Tibial nerve (tissue), 3 donors: Measurements from ENCODE around the genes ATP9A and TSHZ2.

- PRO-cap, result no peak
- RAMPAGE, long total RNA, 3 experiments, result no peak in any of the 3 experiments
Observed at GRCh38 chr20:50426726-50427636, 83.2 kb upstream of the PTPN1 start.

DNA sequence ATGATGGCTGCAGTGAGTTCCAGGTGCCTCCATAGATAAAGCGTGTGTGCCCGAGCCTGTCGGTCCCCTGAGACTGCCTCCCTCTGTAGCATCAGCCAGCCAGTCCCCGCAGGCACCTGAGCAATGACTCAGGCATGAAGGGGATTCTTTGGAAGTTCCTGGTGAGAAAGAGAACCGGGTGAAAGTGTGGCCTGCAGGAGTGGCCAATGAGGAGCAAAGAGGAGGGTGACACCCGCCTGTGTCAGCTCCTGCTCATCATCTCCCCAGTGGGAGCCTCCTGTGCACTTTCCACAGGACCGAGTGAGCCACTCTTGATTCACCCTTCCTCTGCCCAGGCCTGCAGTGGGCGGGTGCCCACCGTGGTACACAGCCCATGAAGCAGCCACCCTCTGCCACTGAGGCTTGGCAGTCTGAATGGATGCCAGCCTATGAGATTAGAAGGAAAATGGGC is 71.2 kb upstream of the PTPN1 start:
- PRO-cap, result no peak
- RAMPAGE, long total RNA, 3 experiments, result no peak in any of the 3 experiments

DNA sequence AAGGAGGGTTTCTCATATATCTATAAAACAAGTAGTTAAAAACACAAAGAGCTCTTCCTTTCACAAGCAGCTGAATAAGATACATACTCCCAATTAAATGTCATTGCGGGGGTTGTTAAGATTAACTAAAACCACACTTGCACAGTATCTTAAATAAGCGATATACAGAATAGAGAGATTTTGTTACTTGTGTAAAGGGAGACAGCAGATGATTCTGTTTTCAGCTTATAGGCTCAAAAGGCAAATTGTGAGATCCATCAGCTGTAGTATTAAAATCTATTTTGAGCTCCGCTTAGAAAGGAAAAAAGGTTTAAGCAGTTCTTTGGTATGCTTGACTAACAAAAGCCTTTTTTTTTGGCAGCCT is 1.4 kb downstream of the PTPN1 start:
- PRO-cap, result no peak
- RAMPAGE, long total RNA, 3 experiments, result no peak in any of the 3 experiments

GRCh38 chr20:50579657-50580380 is 69.6 kb downstream of the PTPN1 start:
- PRO-cap, result no peak
- RAMPAGE, long total RNA, 3 experiments, result no peak in any of the 3 experiments

DNA sequence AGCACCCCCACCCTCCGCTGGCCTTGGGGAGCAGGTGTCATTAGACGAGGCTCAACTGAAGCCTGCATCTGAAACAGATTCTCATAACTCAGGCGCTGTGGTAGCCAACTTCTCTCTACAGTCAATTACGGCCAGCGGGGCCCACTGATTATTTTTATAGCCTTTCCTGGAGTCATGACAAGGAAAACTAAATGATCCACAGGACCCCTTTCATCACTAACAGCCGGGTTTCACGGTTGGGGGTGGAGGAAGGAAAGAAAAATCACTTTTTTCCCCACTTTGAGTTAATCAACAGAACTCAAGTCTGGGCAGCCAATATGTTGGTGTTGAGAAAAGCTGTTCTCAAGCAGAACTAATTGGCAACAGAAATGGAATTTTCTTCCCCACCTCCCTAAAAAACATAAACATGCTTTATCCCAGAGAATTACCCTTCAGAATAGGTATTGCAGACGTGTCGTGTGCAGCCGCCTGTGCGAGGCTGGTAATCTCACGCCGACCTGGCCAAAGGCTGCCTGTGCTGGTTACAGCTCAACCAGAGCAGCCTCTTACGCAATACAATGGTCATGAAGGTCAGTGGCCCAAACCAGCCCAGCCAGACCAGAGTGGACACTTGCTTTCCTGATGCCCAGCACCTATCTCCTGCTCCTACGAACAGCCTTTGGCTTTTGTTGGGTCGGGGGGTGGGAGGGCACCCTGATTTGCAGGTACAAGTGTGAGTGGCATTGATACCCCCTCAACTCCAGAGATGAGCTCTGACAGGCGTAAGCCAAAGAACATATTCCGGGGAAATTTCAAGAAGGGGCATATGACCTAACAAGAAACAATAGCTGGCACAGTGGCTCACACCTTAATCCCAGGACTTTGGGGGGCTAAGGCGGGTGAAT is 11.0 kb downstream of the RIPOR3 start:
- PRO-cap, result no peak
- RAMPAGE, long total RNA, 3 experiments, result no peak in any of the 3 experiments

DNA sequence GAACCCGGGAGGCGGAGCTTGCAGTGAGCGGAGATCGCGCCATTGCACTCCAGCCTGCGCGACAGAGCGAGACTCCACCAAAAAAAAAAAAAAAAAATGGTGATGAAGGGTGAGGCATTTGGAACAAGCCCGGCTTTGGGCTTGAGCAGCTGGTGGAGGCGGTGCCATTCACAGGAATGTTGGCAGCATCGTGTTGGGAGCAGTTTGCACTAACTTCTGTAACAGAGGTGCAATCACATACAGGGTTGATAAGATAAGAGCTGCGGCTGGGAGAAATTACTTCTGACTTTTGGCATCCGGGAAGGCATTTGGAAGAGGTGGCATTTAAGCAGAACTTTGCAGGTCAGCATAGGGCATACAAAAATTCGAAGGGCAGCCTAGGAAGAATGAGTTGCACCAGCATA is 16.2 kb upstream of the RIPOR3 start:
- PRO-cap, result no peak
- RAMPAGE, long total RNA, 3 experiments, result no peak in any of the 3 experiments

GRCh38 chr20:50727844-50728540 is 3.4 kb upstream of the PARD6B start:
- PRO-cap, result no peak
- RAMPAGE, long total RNA, 3 experiments, result no peak in any of the 3 experiments

GRCh38 chr20:50728944-50729603 is 2.3 kb upstream of the PARD6B start:
- PRO-cap, result no peak
- RAMPAGE, long total RNA, 3 experiments, result no peak in any of the 3 experiments

- PRO-cap, result no peak
- RAMPAGE, long total RNA, 3 experiments, result no peak in any of the 3 experiments
Observed at GRCh38 chr20:50913953-50914633, 17.1 kb downstream of the ADNP start.

DNA sequence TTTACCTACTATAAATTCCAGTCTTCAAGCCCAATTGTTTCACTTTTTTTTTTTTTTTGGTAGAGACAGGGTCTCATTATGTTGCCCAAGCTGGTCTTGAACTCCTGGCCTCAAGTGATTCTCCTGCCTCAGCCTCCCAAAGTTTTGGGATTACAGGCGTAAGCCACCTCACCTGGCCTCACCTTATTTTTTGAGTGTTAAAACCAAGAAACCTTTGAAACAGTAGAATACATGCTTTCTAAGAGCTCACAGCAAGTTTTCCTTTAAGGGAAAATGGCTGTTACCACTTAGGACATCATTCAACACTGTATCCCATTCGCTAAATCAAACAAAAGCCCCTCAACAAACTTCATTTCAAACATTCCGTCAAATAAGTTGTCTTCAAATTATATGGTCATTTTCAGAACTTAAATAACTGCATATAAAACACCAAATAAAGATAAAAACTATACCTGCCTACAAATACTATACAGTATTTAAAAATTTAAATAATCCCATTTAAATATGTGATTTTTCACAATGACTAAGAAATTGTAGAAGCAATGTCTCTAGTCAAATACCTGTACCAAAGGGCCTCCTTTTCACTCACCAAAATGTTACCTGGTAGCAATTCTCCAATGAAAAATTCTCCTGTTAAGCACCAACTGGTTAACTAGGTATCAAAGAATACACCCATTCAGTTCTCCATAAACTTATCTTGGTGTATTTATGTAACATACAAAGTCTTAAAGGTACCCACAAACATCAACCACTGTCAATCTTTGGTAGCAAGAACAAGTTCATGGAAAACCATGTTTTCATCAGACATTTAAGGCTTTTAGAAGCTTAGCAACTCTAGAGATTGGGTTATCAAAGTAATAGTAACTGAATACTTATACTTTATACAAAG is 3.5 kb downstream of the ADNP start:
- PRO-cap, result no peak
- RAMPAGE, long total RNA, 3 experiments, result no peak in any of the 3 experiments

DNA sequence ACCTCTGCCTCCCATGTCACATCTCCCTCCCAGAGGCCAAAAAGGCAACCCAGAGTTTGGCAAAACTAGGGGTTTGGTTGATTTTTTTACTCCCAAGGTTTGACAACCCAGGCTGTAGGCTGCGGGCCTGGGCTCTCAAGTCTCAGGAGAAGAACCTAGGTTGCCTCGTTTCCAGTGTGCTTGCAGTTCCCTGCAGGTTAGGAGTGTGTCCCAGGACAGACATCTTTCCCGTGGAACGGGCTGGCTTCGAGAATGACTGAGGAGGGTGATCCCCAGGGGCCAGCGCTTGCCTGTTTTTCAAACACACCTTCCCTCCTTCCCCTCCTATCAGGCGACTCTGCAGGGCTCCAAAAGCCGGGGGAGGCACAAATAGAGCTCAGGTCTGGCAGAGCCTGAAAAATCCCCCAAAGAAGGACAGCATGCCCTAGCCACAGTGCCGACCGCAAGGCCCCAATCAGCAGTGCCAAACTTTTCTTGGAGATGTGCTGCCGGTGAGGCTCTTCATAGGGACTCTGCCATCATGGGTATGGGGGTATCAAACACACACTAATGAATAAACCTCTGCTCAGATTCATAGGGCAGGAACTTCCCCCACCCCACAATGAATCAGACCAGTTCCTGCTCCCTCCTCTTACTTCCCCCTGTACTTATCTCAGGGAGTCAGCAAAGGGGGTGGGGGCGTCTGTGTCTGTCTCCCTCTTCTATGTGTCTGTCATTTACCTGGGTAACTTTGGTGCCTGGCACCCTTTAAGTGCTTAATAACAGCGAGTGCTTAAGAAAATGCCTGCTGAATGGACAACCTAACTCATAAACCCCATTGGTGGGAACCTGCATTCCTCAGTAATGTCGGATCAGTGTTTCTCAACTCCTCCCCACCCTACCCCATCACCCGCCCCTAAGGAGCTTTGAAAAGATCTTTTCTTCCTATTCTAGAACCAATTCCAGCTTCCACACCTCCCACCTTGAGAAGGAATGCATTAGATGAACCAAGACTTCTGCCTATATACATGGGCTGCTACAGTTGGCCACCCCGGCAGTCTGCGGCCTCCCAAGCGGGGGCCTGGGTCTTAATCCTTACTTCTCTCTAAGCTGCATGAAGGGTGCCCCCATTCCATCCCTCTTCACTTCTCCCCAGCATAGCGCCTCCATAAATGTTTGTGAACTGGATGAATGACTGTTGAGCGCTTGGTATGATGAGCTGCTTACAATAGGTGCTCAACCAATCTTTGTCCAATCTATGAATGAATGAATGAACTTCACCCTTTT is 1.5 kb downstream of the KCNG1 start:
- PRO-cap, result no peak
- RAMPAGE, long total RNA, 3 experiments, result no peak in any of the 3 experiments

- PRO-cap, result no peak
- RAMPAGE, long total RNA, 3 experiments, result no peak in any of the 3 experiments
Observed at GRCh38 chr20:51431946-51432673, 110.4 kb downstream of the NFATC2 start.

- PRO-cap, result no peak
- RAMPAGE, long total RNA, 3 experiments, result no peak in any of the 3 experiments
Observed at GRCh38 chr20:51540920-51541927, 1.3 kb downstream of the NFATC2 start.

DNA sequence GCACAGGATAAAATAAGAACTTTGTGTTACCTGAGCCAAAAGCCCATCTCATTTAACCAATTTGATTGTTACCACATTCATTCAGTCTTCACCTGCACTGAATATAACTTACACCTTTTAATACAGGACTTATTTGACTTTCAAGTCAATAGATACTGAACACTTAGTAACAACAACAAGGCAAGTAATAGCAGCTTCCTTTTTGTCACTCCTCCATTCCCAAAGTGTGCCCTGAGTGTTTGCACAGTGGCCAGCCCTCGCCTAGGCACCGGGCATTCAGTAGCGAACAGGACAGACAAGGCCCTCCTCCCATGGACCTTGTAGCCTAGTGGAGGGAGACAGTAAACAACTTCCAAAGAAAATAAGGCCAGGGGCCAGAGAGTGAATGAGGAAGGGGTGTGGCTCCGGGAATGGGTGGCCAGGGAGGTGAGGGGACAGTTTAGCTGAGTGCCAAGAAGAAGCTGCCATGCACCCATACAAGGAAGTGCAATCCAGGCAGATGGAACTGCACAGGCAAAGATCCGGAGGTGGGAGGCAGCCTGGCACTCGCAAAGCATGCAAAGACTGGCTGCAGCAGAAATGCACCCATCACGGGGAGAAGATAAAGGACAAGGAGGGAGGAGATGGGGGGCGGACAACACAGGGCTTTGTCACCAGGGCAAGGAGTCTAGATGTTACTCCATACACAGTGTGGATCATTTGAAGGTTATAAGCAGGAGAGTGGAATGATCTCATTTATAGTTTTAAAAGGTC is 32.4 kb downstream of the ATP9A start:
- PRO-cap, result no peak
- RAMPAGE, long total RNA, 3 experiments, result no peak in any of the 3 experiments

DNA sequence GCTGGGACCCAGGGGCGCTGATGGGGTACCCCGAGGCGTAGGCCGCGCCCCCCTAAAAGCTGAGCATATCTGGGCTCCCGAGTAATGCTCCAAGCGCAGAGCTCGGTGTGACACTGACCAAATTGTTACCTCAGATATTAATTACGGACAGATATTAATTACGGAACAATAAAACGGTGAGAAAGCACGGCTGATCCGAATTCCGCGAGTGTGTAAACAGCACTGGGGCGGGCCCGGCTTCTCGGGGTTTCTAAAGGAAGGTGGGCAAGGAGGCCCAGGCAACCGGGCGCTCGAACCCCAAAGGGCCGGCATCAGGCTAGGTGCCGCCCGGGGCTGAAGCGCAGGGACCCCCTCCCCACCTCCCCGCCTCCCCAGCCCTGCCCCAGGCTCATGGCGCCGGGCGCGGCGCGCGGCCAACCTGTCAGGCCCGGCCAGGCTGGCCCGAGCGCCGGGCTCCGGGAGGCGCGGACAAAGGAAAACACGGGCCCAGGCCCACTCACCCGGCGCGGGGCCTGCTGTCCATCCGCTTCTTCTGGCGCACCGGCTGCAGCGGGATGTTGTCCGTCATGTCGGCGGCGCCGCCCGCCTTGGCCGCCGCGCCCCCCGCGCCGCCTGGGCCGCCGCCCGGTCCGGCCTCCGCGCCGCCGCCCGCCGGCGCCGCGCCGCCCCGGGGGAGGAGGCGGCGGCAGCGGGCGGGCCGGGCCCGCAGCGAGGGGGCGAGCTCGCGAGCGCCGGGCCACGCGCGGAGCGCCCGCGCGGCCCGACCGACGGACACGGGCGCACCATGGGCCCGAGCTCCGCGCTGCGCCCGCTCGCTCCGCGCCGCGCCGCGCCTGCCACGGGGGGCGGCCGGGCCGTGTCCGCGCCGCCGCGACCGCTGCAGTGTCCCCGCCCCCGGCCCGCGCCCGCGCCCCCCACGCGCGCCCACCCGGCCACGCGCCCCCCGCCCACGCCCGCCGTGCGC is at the start of gene ATP9A:
Gene ATP9A (minus strand): TSS at position 589 of the 964 bp plus-strand sequence.
- PRO-cap, result bidirectional peak, plus-strand start at position 679 of the sequence, minus-strand start at position 589 of the sequence
- RAMPAGE, long total RNA, 3 experiments, result start-site peak on the minus strand in 1 of 3 experiments, centred at position 576 of the sequence, 46 reads per replicate

DNA sequence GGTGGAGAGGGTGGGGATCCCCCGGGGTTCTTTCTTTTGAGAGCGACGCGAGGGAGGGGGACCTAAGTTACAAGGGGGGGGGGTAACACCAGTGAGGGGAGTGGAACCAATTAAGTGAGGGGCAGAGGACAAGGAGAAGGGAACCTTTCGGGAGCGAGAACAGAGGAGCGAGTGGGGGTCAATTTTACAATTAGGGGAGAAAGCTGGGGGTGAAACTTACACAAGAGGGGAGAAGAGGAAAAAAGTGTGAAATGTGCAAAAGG is 543 bp downstream of the SALL4 start:
- PRO-cap, result no peak
- RAMPAGE, long total RNA, 3 experiments, result no peak in any of the 3 experiments

DNA sequence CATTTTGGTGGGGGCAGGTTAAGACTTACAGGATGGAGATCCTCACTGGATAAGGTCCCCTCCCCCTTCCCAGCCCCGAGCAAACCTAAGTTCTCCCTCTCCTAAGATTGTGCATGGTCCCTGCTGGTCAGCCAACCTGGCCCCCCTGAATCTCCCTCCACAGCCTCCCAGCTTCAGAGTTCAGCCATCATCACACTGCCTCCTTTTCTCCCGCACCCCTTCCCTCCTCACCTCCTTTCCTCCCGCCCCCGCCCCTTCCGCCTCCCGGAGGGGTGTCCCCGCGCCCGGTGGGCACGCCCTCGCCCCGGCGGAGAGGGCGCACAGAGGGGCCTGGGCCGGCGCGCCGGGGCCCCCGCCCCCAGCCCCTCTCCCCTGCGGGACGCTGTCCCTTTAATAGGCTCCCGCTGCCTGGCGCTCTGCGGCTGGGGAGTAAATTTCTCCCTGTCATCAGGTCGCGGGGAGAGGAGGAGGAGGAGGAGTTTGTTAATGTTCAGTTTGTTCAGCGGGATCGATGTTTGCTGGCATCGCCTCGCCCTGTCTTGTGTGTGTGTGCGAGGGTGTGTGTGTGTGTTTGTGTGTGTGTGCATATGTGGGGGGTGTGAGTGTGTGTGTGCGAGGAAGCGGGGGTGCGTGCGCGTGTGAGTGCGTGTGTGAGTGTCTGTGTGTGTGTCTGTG is at the start of gene TSHZ2:
Gene TSHZ2 (plus strand): TSS at position 493 of the 675 bp plus-strand sequence.
- PRO-cap, result unidirectional peak, plus-strand start at position 294 of the sequence
- RAMPAGE, long total RNA, 3 experiments, result start-site peak on the plus strand in 1 of 3 experiments, centred at position 538 of the sequence, 40 reads per replicate

GRCh38 chr20:52979503-52980438 is 7.6 kb downstream of the TSHZ2 start:
- PRO-cap, result no peak
- RAMPAGE, long total RNA, 3 experiments, result no peak in any of the 3 experiments

- PRO-cap, result no peak
- RAMPAGE, long total RNA, 3 experiments, result no peak in any of the 3 experiments
Observed at GRCh38 chr20:53000926-53001213, 28.7 kb downstream of the TSHZ2 start.

- PRO-cap, result no peak
- RAMPAGE, long total RNA, 3 experiments, result no peak in any of the 3 experiments
Observed at GRCh38 chr20:53078503-53079684, 106.7 kb downstream of the TSHZ2 start.